Esophagus muscularis mucosa (tissue), 4 donors: ENCODE measurements around the genes LSM2, EHMT2, CFB, C4A, AGER and PBX2.

DNA sequence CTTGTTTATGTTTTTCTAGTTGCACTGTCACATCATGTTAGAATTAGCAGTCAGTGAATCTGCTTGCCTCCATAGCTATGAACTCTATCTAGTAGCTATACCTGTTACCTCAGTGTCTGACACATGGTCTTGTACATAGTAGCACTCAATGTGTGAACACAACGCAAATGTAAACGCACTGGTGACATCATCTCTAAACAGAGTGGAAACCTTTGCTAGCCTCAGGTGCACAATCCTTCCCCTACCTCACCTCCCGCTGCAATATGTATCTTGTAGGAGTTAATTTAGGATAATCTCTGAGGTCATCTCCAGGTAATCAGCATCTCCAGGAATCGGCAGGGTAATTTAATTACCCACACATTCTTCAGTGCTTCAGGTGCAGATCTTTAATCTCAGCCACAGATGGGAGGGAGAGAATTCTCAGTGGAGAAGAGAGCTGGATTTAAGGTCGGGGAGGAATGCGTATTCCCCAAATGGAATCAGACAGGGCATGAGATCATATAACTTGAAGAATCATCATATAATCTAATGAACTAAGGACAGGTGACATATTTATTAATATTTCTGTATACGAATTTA, 9.9 kb downstream of the MSH5 start:
- PRO-cap = no peak
- RAMPAGE, long total RNA, 4 experiments = no peak in any of the 4 experiments

DNA sequence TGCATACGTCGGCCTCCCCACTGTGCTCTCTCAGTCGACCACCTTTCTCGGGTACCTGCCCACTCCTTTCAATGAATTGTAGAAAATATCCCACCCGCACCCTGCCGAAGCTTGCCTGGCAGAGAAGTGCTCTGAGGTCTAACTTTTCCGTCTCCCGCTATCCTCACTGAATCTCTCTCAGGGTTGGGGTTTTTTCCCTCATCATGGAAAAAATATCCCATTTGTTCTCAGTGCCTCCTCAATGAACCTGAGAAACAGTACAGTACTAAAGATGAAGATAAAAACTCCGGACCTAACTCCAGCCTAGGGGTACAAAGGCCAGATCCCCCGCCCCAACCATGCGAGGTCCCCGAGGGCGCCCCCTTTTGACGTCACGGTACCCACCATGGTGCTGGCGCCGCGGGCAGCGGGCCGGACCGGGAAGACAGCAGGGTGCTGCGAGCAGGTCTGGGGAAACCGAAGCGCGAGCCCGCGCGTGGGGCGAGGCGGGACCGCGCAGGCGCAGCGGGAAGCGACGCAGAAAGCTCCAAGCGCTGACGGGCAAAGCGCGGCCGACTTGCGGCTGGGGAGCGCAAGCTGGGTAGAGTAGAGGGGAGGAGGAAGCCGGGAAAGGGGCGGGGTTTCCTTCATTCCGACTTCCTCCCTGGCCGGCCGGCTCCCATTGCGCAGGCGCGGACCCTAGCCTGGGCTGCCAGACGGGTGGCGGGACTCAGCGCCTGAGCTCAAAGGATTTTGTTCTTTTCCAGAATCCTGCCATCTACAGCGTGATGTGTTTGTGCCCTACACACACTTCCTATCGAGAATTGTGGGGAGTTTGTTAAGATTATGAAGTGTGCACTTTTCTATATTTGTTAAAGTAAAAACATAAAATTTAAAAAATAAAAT, at the start of gene LSM2:
Gene LSM2, minus strand, starts transcription at position 596 of the 885 bp plus-strand sequence.
- PRO-cap = bidirectional peak, plus-strand start at position 668 of the sequence, minus-strand start at position 426 of the sequence
- RAMPAGE, long total RNA, 4 experiments = start-site peak on the minus strand in 4 of 4 experiments, centred at positions 459 to 591 of the sequence, 32 to 358 reads per replicate

DNA sequence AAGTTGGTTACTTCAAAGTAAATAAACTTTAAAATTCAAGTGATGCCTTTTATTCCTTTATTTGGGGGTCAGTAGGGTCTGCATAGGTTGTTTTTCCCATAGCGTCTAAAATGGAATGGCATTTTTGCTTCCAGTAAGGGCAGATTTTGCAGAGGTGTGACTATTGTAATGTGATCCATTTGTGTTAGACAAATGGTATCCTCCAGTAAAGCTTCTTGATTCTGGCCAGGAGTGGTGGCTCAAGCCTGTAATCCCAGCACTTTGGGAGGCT, 2.5 kb downstream of the HSPA1A start:
- PRO-cap = no peak
- RAMPAGE, long total RNA, 4 experiments = no peak in any of the 4 experiments

DNA sequence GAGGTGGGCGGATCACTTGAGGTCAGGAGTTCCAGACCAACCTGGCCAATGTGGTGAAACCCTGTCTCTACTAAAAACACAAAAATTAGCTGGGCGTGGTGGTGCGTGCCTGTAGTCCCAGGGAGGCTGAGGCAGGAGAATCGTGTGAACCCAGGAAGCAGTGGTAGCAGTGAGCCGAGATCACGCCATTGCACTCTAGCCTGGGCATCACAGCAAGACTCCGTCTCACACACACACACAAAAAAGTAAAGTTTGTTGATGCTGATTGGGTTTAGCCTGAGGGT, 2.8 kb downstream of the HSPA1A start:
- PRO-cap = no peak
- RAMPAGE, long total RNA, 4 experiments = no peak in any of the 4 experiments

DNA sequence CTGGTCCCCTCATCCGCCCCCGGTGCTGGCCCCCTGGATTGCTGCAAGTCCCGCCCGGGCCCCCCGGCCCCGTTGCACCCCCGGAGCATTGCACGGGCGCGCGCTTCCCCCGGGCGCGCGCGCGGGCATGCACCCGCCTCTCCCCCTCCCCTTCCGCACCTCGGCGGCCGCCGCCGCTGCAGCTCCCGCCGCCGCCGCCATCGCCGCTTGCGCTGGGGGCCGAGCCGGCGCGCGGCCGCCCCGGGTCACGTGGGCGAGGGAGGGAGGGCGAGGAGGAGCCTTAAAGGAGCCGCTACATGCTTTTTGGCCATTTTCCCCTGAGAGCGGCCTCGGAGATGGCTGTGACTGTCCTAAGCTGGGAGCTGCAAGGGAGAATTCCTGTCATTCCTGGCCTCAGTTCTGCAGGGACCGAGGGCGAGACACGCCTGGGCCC, at the start of gene EHMT2:
Gene EHMT2, minus strand, starts transcription at position 222 of the 433 bp plus-strand sequence.
- PRO-cap = bidirectional peak, plus-strand start at position 310 of the sequence, minus-strand start at position 214 of the sequence
- RAMPAGE, long total RNA, 4 experiments = start-site peak on the minus strand in 2 of 4 experiments, centred at positions 202 to 208 of the sequence, 24 to 95 reads per replicate

- PRO-cap = unidirectional peak, plus-strand start at chr6:31920119
- RAMPAGE, long total RNA, 4 experiments = no peak in any of the 4 experiments
These were observed 7.7 kb upstream of the C2 start for GRCh38 chr6:31919687-31920351.

DNA sequence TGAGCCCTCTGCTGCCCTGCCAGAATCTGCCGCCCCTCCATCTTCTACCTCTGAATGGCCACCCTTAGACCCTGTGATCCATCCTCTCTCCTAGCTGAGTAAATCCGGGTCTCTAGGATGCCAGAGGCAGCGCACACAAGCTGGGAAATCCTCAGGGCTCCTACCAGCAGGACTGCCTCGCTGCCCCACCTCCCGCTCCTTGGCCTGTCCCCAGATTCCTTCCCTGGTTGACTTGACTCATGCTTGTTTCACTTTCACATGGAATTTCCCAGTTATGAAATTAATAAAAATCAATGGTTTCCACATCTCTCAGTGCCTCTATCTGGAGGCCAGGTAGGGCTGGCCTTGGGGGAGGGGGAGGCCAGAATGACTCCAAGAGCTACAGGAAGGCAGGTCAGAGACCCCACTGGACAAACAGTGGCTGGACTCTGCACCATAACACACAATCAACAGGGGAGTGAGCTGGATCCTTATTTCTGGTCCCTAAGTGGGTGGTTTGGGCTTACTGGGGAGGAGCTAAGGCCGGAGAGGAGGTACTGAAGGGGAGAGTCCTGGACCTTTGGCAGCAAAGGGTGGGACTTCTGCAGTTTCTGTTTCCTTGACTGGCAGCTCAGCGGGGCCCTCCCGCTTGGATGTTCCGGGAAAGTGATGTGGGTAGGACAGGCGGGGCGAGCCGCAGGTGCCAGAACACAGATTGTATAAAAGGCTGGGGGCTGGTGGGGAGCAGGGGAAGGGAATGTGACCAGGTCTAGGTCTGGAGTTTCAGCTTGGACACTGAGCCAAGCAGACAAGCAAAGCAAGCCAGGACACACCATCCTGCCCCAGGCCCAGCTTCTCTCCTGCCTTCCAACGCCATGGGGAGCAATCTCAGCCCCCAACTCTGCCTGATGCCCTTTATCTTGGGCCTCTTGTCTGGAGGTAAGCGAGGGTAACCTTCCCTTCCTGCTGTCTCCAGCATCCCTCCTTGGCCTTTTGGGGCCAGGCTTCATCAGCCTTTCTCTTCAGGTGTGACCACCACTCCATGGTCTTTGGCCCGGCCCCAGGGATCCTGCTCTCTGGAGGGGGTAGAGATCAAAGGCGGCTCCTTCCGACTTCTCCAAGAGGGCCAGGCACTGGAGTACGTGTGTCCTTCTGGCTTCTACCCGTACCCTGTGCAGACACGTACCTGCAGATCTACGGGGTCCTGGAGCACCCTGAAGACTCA, at the start of gene CFB:
Gene CFB, plus strand, starts transcription at position 728 of the 1,204 bp plus-strand sequence.
- PRO-cap = unidirectional peak, minus-strand start at position 201 of the sequence; bidirectional peak, plus-strand start at position 730 of the sequence, minus-strand start at position 451 of the sequence
- RAMPAGE, long total RNA, 4 experiments = start-site peak on the plus strand in 3 of 4 experiments, centred at positions 693 to 742 of the sequence, 26 to 578 reads per replicate

DNA sequence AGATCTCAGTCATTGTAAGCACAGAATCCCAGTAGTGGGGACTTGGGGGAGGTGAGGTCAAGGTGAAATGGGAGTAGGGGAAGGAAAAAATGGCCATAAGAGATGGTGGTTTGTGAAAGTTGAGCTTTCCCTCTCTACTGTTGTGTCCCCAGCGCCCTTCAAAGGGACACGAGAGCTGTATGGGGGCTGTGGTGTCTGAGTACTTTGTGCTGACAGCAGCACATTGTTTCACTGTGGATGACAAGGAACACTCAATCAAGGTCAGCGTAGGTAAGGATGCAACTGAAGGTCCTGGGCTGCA, 4.2 kb downstream of the CFB start:
- PRO-cap = no peak
- RAMPAGE, long total RNA, 4 experiments = no peak in any of the 4 experiments

GRCh38 chr6:31950435-31951662, 5.0 kb downstream of the CFB start:
- PRO-cap = no peak
- RAMPAGE, long total RNA, 4 experiments = no peak in any of the 4 experiments

- PRO-cap = no peak
- RAMPAGE, long total RNA, 4 experiments = no peak in any of the 4 experiments
These were observed at the start of gene C4A for GRCh38 chr6:31981614-31982327. Gene C4A (plus strand): TSS chr6:31982057.

DNA sequence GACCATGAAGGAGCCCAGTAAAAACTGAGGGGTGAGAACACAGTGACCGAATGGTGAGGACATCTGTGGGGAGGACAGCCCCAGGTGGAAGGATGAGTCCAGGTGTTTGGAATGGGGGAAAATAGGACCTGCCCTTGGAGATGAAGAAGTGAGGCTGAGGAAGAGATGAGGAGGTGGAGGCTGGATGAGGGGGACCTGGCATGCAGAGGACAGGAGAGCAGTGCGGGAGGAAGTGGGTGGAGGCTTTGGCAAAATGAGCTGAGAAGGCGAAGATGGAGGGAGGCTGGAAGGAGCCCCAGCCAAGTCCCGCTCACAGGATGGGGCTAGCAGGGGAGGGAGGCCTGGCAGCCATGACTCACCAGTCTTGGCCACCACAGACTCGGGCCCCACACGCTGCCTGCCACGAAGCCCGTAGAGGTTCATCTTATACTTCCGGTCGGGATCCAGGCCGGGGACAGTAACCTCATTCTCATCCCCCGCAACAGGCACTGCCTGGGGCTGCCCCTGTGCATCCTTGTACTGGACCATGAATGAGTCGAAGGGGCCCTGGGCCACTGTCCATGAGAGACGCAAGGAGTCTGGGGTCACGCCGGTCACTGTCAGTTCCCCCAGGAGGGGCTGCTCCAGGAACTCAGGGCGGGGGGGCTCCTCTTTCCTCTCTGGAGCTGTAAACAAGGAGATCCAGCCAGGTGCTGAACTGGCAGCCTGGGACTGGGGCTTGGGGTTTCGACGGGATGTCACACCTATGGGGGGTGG, 28.0 kb downstream of the TNXB start:
- PRO-cap = bidirectional peak, plus-strand start at position 427 of the sequence, minus-strand start at position 224 of the sequence
- RAMPAGE, long total RNA, 4 experiments = no peak in any of the 4 experiments

GRCh38 chr6:32183887-32184813, at the start of gene AGER:
Gene AGER (minus strand): TSS chr6:32184253.
- PRO-cap = no peak
- RAMPAGE, long total RNA, 4 experiments = no peak in any of the 4 experiments

GRCh38 chr6:32190119-32190807, at the start of gene PBX2:
Gene PBX2 (minus strand): TSS chr6:32190202.
- PRO-cap = bidirectional peak, plus-strand start at chr6:32190350, minus-strand start at chr6:32190179; unidirectional peak, minus-strand start at chr6:32190460; unidirectional peak, minus-strand start at chr6:32190515
- RAMPAGE, long total RNA, 4 experiments = start-site peak on the minus strand in 2 of 4 experiments, at chr6:32190148-32190216 at its widest, 21 to 57 reads per replicate

- PRO-cap = no peak
- RAMPAGE, long total RNA, 4 experiments = no peak in any of the 4 experiments
These were observed 30.8 kb upstream of the NOTCH4 start for GRCh38 chr6:32254606-32255142.

DNA sequence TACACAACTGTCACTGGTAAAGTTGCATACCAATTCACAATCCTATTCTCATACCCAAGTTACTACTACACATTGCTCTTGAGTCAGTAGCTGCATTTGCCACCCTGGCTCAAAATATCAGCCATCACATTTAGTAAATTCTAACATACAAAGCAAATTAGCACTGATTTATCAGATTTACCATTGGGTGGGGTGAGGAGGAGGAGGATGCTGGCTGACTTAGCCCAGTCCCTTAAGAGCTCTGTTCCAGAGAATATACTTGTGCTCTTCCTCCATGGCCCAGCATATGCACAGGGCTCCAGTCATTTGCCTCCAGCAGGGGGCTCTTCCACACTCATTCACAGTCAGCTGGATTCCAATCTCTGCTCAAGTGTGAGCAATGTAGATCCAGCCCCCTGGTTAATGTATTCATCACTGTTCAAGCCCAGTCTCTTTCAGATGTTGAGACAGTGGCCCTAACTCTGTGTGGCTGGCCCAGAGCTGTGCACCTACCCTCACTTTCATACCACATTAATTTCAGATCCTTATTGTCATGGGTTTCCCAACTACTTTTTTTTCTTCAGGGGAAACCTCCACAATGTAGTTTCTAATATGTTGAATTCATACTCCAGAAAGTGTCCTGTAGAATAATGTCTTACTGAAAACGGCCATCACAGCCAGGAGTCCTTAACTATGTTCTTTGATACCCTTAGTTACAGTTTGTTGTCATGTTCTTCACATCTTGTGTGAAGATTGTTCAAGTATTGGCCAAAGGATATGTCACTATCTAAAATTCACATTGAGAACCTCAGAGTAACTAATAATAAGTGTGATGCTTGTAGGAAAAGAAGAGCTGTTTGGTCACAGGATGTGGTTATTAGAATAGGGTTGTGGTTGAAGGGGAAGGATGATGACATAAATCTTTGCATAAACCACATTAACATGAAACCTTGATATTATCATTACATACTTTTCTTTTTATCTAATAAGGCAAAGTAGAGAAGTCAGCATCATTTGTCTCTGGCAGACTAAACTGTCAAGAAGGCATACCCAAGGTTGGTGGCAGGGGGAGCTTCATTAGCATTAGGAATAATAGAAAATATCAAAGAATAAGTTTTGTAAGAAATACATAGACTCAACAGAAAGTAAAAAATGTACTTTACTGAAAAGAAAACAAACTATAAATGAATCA, 14.5 kb upstream of the HLA-DQA1 start:
- PRO-cap = no peak
- RAMPAGE, long total RNA, 4 experiments = no peak in any of the 4 experiments

DNA sequence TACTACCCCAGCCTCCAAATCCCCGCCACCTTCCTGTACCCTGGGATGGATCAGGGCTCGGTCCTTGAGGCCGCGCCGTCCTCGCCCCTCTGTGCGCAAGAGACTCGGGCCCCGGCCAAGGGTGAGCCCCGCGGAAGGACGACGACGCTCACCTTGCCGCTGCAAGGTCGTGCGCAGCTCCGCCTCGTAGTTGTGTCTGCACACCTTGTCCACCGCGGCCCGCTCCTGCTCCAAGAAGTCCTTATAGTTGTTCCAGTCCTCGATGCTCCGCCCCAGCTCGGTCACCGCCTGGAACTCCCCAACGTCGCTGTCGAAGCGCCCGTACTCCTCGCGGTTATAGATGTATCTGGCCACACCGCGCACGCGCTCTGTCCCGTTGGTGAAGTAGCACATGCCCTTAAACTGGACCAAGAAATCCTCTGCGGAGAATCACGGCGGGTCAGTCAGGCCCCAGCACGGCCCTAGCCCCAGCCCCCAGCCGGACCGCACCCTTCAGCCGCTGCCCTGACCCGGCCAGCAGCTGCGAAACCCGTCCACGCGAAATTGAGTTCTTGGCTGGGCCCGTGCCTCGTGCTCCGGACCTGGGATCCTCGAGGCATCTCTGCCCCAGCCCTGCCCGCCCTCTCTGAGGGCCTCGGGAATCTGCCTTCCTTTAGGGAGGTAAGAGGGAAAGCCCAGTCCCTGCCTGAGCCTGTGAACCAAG, 1.7 kb downstream of the HLA-DQB2 start:
- PRO-cap = no peak
- RAMPAGE, long total RNA, 4 experiments = no peak in any of the 4 experiments

DNA sequence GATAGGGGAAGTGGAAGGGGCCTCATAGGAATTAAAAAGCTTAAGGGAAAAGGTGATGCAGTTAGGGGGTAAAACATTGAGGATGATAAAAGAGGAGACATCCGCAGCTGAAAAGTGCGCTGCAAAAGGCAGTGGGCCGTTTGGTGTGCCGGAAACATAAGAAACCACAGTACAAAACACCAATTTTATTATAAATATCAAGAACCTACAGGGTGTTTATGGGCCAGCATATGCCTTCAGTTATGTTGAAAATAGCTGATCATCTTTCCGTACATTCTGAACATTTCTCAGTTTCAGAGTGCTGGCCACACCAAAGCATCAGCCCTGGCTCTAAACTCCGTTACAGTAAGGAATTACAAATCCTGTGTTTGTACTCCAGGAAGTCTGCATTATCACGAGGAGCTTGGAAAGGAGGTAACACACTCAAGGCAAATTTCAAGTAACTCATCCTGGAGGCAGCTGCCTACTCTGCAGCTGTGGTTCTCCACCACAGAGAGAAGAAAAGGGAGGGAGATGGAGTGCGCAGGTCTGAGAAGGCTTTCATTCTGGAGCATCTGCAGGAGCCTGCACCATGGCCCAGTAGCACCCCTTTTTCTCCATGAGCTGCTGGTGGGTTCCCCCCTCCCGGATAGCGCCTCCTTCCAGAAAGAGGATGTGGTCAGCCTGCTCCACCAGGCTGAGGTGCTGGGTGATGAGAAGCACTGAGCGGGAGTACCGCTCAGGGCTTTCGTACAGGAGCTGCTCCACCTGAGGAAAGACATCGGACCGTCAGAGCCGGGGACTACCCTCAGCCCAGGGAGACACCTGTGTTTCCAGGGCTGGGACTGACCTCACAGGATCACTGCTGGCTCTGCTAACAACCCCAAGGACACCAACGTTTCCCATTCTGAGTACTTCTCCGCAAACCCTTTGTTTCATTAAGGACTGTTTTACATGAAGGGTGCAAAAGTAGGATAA, 1.5 kb upstream of the PSMB8 start:
- PRO-cap = unidirectional peak, minus-strand start at position 347 of the sequence
- RAMPAGE, long total RNA, 4 experiments = start-site peak on the plus strand in 1 of 4 experiments, centred at position 531 of the sequence, 12 reads per replicate

GRCh38 chr6:32895089-32895381, 41.0 kb downstream of the PSMB9 start:
- PRO-cap = no peak
- RAMPAGE, long total RNA, 4 experiments = no peak in any of the 4 experiments

DNA sequence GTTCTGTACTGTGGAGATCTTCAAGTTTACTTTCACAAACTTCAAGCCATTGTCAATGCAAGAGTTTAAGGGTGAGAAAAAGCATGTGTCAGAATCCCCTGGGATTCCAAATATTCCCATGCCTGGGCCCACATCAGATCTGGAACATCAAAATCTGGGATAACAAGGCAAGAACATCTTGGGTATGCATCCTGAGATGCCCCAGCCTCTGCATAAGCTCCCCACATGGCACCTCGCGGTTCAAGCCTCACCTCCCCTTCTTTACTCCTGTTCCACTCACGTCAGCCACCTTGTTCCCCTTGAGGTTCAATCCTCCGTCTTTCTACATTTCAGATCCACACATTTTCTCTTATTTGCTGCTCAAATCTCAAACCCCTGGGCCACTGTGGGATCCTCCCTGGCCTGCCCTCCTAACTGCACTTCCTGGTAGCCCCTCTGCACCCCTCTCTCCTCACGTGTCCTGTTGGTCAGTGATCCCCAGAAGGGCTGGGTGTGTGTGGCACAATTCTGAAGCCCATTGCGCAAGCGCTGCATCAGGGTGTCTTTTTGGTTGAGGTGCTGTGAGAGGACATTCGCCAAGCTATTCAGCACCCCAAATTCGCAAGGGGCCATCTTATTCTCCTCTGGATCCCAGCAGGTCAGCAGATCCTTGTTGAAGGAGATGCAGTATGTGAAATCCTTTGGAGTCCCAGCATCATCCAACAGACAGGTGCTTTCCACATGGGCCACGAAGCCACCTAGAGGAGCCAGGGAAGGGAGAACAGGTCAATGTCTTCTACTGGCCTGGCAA, 2.4 kb downstream of the HLA-DMB start:
- PRO-cap = no peak
- RAMPAGE, long total RNA, 4 experiments = no peak in any of the 4 experiments

DNA sequence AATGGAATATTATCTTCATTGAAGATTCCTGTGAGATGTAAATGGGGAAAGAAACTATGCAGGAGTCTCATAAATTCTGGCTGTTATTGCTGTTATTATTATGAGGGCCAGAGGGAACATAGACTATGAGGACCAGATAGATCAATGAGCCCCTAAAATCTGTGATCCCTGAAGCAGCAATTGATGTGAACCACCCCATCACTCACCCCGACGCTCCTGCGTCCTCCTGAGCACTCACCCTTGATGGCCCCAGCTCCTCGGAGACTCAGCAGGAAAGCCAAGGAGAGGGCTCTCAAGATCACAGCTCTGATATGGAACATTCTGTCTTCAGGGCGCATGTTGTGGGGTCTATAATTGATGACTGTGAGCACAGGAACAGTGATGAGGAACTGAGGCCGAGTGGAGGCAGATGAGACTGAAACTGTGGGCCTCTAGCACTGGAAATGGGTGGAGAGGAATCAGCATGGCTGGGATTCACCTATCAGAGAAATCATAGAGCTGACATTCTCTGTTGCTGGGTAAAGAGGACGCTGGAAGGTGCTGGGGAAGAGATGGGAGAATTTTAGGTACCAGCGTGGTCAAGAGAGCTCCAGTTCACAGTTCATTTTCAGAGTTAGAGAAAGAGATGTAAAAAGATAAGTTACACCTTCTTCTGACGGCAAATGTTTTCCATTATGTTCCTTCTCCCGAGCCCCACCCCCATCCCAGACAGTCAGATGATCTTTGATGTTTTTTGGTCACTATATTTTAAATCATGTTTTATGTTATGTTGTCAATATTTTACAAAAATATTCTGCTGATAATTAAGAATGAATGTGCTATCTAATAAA, 2.3 kb upstream of the HLA-DPB1 start:
- PRO-cap = bidirectional peak, plus-strand start at position 569 of the sequence, minus-strand start at position 417 of the sequence
- RAMPAGE, long total RNA, 4 experiments = start-site peak on the minus strand in 4 of 4 experiments, centred at positions 402 to 409 of the sequence, 111 to 592 reads per replicate